ENCODE measurements around the genes RASSF8, STK38L and BMAL2.

- PRO-cap = bidirectional peak, plus-strand start at chr12:24948538, minus-strand start at chr12:24948491; bidirectional peak, plus-strand start at chr12:24948681, minus-strand start at chr12:24948744
Observed at GRCh38 chr12:24948332-24948799, 535 bp downstream of the BCAT1 start.

DNA sequence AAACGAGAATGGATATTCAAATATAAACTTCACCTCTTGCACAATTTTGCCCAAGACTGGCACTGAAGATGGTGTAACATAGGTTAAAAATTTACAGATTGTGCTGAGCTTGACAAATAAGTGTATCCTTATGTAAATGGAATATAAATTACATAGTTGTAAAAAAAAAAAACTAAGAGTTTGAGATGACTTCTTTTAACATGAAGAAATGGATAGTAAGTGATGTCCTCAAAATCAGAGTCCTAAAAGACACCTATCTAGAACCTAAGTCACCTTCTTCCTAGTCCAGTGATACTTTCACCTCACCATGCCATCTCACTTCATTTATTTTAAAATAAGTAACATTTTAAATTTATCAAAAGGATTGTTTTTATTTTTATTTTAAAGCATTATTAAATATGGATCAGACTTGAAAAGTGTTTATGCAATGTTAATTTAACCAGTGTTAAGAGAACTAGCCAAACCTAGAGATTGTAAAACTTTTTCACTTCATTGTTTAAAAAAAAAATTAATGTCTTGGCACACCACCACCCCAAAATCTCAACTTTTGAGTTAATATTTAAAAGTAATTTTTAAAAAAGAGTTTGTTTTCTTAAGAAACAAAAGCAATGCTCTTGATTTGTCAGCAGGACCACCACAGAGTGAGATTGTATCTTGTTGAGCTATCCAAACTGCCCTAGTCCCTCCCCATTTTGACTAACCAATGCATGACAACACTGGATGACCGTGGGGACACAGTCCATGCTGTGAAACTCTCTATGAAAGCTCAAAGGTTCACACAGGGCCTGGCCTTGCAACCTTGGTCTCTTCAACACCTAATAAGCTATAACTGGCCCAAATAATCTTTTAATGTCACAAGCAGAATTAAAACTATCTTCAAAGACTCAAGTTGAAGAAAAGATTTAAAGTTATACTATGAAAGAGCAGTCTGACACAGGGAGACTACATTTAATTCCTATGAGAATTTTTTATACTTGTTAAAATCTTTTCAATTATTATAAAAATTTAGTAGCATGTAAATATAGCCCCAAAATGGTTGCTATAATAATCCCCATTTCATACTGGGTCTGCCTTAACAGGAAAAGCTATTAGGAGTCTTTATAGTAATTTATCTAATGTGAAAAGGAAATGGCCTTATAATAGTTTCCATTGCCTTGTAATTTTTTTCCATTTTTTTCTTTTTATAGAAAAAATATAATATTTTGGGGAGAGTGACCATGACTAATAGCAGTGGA, 13.4 kb downstream of the ETFRF1 start:
- PRO-cap = no peak

DNA sequence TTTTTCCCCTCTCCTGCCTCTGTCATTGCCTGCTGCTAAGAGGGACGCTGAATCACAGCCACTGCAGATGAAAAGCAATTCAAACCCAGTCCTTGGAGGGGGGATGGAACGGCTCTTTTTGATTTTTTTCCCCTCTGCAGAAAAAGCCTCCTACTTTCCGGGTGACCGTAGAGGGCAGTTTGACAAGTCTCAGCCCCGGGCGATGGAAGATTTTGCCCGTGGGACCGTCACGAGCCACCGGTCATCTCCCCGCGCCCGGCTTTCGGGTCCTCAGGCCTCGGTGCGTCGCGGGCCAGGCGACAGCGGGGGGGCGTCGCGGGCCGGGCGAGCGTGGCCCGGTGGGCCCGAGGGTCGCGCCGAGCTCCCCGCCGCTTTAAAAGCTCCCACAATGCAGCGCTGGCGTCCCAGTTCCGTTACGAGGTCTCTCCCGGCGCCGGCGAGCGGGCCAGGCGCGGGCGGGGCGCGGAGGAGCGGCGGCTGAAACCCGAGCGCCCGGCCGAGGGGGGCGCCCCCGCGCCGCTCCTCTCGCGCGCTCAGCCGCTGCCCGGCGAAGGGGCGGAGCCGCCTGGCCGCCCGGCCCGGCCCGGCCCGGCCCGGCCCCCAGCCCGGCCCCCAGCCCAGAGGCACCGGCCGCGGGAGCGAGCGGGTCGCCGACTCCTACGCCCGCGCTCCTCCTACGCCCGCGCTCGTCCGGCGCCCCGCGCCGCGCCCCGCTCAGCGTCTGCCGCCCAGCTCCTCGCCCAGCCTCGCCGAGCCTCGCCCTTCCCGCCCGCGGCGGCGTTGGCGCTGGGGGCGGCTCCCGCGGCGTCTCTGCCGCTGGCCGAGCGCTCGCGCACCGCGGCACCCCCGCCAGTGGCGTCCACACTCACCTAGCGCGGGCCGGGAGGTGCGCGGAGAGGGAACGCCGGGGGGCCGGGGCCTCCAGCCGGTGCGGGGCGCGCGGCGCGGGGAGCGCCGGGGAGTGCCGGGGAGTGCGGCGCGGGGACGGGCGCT, at the start of gene RASSF8:
RASSF8 (plus strand) TSS at position 620 of the 993 bp plus-strand sequence.
- PRO-cap = bidirectional peak, plus-strand start at position 151 of the sequence, minus-strand start at position 63 of the sequence; bidirectional peak, plus-strand start at position 299 of the sequence, minus-strand start at position 263 of the sequence; bidirectional peak, plus-strand start at position 620 of the sequence, minus-strand start at position 723 of the sequence

DNA sequence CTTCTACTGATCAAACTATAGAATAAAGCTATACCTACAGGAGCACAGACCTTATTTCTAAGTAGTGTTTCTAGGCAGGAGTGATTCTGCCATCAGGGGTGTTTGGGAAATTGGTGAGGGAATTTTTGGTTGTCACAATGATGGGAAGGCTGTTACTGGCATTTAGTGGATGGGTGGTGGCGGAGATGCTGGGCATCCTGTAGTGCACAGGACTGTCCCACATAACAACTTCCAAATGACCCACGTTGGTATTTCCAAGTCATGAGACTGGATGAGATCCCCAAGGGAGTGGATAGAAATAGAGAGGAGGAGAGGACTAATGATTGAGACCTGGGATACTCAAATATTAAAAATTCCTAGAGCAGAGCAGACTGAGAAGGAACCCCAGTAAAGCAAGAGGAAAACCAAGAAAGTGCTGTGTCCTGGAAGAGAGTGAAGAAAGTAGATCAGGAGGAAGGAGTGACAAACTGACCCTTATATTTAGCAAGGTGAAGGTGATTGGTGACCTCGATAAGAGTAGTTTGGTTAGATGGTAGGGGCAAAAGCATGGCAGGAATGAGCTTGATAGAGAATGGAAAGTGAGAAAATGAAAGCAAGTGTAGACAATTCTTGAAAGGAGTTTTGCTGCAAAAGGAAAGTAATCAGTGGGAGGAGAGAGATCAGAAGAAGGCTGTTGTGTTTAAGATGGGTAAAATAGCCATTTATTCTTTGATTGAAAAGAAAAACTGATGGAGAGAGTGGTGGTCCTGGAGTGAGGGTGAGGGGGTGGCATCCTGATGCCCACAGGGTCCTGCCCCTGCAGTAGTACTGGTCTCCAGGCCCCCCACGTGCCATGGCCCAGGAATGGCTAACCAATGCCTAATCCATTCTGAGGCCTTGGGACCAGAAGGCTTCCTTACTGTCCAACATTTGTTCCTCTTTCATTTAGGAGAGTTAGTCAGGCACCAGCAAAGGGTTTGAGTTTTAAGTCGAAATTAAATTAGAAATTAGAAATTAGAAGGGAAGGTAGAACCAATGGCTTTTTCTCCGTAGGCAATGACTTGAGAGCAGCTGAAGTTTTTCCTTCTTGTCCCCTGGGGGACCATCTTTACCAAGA, 51.1 kb downstream of the RASSF8 start:
- PRO-cap = no peak

GRCh38 chr12:26194884-26195245, 508 bp upstream of the SSPN start:
- PRO-cap = no peak

GRCh38 chr12:26246451-26247234, 51.3 kb downstream of the SSPN start:
- PRO-cap = no peak

DNA sequence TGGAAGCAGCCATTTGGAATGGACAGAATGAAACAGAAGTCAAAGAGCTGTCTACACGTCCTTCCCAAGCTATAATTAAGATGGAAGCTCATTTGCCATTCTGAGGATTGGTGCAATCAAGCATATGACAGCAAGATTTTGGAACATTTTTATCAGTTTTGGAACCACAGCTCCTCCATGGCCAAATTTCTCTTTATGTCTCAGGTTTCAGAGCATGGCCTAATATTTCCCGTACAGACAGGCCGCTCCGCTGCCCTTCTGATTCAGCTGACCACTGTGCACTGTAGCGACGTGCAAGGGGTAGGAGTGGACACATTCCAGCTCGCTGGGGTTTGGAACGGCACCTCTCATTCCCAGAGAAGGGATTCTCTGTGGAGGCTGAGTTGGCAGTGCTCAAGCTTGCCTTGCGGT, 92.1 kb downstream of the SSPN start:
- PRO-cap = no peak

DNA sequence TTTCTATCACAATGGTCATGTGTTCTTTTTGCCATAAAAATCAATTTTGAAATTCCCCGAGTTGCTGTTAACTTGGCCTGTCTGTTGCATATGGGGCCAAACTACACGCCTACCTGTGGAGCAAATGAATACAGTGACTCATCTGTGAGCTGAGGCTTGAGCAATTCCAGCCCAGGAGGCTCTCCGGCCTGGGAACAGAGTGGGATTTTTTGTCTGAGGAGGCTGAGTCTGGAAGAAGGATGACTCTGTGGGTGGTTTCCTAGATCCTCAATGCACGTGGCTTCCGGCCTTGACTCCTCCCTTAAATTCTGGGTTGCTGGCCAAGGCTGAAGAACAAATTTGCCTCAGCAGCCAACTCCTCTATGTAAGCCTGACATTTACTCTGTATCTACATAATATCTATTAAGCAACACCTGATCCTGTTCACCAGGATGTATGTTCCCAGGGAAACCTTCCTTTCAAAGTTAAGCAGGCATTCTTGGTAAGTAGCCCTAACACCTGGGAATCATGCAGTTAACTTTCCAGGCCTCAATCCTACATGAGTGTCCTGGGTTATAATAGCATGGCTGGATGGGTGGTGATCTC, 124.2 kb downstream of the SSPN start:
- PRO-cap = no peak

- PRO-cap = unidirectional peak, plus-strand start at chr12:26473424
Observed at GRCh38 chr12:26473324-26473618, 277.9 kb downstream of the SSPN start.

- PRO-cap = no peak
Observed at GRCh38 chr12:26528787-26529706, 303.9 kb downstream of the ITPR2 start.

DNA sequence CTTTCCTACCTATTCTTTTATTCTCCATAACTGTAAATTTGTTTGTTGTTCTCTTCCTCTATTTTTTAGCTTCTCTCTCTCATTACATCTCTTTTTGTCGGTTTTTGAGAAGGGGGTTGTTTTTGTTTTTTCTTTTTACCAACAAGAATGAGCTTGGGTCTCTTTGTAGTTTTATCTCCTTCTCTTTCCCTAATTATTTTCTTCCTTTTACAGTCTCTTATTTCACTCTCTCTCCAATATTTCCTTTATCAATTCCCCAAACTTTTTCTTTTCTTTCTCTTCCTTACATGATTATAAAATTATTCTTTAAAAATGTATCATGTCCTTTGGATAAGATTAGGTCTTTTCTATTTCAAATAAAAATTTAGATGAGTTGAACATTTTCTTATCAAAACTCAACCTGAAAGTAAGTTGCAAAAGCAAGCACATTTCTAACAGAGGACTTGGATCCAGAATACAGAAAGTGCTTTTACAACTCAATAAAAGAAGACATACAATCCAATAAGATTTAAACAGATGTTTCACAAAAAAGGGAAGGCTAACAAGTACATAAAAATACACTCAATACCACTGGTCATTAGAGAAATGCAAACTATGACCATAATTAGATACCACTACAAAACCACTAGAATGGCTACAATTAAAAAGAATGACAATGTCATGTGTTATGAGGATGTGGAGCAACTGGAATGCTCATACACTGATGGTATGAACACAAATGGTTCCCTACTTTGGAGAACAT, 94.3 kb downstream of the ITPR2 start:
- PRO-cap = no peak

GRCh38 chr12:26810171-26810876, 22.7 kb downstream of the ITPR2 start:
- PRO-cap = no peak

DNA sequence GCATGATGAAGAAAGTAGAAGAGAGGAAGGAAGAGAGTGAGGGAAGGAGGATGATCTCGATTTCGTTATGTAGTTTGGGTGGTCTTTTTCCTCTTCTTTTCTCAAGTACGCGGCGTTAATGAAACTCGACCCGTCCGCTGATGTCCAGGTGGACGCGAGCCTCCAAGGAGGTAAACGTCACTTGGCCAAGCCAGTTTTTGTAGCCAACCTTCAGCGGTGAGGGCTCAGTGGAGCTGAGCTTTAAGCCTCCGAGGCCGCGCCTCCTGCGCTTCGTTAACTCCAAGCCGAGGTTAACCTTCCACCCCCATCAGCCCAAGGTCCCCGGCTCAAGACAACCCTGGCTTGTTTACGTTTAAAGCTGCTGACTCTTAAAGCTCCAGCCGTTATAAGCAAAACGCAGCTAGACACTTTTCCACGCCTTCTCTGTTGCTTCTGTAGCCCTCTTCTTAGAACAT, 750 bp upstream of the ITPR2 start:
- PRO-cap = no peak

DNA sequence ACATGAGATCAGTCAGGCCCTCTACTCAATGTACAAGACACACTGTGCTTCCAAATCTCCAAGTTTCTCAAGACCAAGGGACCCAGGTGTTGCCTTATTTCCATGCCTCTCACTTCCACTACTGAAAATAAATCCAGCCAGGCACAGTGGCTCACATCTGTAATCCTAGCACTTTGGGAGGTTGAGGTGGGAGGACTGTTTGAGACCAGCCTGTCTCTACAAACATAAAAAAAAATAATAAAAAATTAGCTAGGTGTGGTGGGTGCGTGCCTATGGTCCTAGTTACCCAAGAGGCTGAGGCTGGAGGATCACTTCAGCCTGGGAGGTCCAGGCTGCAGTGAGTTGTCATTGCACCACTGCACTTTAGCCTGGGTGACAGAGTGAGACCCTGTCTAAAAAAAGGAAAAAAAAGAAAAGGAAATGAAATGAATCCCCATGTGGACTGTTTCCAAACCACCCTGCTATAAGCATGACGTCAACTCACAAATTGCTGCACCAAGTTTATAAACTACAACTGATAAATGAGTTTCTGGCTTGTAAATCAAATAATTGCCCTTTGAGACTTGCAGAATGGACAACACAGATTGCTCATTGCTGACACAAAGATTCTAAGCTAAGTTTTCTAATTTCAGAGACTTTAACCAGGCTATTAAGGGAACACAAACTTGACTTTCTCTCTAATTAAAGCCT, 51.1 kb upstream of the STK38L start:
- PRO-cap = no peak

DNA sequence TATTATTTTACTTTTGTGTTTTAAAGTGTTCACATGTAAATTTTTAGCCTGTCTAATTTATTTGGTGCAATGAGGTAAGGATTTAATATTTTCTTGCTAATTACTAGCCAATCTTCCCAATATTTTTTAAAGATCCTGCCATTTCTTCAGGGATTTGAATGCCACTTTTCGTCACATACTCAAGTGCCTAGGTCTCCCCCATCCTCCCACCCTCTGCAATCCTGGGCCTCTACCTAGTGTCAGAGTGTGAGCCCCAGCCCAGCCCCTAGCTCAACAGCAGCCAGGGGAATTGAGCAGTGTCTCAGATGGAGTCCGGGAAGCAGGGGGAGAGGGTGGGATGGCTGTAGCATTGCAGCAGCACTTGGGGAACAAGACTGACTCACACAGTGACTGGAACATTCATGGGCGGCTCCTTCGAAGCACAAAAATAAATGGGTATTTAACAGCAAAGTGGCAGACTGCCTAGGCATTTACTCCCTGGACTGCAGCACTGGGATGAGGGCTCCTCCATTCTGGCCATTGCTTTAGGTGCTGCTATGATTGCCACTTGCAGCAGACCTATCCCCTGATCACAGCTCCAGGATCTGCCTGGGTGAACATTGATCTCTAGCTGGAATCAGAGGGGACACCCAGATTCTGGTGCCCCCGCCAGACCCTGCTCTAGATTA, 46.1 kb upstream of the STK38L start:
- PRO-cap = no peak

DNA sequence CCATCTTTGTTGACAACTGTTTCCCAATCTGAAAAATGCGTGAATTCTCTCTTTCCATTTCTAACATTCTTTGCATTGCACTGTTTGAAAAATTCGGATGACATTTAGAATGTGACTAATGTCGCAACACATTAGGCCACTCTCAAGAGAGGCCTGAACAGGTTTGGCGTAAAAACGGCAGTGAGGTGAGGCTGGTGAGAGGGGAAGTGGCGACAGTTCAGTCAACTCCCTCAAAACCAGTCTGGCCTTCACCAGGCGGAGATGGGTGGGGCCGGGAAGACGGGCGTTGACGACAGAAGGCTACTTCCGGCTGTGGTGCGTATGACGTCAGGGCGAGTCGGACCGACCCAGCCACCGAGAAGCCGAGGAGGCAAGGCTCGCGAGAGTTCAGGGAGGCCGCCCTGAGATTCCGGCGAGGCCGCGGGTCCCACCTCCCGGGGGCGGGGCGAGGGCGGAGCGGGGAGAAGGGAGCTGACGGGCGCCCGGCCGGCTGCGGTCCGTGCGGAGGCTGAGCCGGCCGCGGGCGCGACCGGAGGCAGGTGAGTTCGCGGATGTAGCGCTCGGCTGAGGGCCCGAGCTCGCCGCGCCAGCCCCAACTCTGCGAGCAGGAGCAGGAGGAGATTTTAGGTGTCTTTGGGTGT, at the start of gene STK38L:
STK38L (plus strand) TSS at position 493 of the 641 bp plus-strand sequence.
- PRO-cap = bidirectional peak, plus-strand start at position 511 of the sequence, minus-strand start at position 250 of the sequence

DNA sequence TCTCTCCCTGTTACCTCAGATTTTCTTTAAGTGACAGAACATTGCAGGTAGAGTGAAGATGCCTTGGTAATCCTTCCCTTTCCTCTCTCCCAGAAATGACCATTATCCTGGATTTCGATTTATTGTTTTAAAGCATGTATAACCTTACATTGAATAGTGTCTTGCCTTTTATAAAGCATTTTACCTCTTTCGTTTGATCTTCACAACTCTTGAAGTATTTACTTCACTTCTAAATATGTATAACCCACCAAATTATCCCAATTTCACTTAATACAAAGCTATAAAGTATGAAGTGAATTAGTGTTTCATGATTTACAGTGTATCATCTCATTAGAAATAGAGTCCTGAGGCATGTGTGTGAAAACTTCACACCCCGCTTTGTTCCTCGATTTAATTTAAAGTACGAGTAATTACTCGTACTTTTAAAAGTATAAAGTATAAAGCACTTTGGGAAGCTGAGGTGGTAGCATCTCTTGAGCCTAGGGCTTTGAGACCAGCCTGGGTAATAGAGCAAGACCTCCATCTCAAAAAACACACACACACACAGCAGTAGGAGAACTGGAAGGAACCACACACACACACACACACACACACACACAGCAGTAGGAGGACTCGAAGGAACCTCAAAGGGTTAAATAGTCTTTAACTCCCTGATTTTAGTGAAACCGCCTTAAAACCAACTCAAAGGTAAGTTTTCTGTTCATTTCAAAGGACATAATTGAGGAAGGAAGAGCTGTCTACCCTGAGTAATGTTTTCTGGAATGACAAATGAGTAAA, 32.9 kb downstream of the STK38L start:
- PRO-cap = no peak

GRCh38 chr12:27277601-27278281, 33.7 kb downstream of the STK38L start:
- PRO-cap = no peak

DNA sequence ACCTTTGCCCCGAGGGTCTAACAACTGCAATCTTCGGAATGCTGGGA, 193 bp upstream of the BMAL2 start:
- PRO-cap = no peak

DNA sequence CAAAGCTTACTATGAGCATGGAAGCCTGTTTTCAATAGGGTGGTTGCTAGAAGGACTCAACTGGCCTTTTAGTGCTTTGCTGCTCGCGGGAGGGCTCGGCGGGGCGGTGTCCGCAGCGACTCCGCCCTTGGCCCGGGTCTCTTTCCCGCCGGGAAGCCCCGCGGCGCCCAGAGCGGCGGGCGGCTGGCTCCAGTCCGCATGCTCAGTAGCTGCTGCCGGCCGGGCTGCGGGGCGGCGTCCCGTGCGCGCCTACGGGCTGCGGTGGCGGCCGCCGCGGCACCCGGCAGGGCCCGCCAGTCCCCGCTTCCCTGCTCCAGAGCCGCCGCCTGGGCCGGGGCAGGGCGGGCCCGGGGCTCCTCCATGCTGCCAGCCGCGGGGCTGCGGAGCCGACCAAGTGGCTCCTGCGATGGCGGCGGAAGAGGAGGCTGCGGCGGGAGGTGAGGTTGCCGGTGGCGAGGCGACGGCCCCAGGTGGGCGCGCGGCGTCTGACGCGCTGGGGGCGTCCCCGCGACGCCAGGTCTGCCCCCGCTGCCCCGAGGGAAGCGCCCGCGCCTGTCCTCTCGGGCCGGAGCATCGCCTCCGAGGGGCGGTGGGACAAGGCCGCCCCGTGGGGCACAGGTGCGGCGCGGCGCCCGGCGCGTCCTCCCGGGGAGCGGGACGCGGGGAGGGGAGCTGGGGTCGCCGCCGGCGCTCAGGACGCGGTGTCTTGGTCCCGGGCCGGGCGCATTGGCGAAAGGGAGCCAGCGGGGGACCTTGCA, at the start of gene BMAL2:
BMAL2 (plus strand) TSS at position 170 of the 758 bp plus-strand sequence.
- PRO-cap = bidirectional peak, plus-strand start at position 170 of the sequence, minus-strand start at position 144 of the sequence; bidirectional peak, plus-strand start at position 440 of the sequence, minus-strand start at position 429 of the sequence